HT1080 (cell line): ENCODE results near the genes OR1Q1 and STRBP.

GRCh38 chr9:121325299-121325875 lies 44.7 kb downstream of the STOM start:
RAMPAGE:
- cytosol, long total RNA, result no peak
- long total RNA, result no peak
- nucleus, long total RNA, result no peak

DNA sequence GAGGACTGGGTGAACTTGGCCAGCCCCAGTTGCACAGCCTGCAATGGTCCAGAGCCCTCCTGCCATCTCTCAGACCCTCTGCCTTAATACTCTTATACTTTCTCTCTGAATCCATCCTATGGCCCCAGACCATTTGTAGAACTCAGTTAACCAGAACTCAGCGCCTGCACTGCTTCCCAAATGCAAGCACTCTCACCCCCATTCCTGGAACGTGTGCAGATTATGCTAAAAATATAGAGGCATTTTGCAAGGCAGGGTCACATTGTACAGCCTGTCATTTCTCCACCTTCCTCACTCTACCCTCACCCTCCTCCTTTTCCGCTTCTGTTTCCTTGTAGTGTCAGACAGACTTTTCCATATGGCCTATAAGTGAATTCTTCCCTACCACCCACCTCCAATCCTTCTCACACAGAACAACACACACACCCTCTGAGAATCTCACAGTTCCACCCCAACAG lies 25.4 kb downstream of the GGTA1 start:
RAMPAGE:
- cytosol, long total RNA, result no peak
- long total RNA, result no peak
- nucleus, long total RNA, result no peak

RAMPAGE:
- cytosol, long total RNA, result no peak
- long total RNA, result no peak
- nucleus, long total RNA, result no peak
Observed at GRCh38 chr9:121601079-121601613, 50.3 kb upstream of the DAB2IP start.

RAMPAGE:
- cytosol, long total RNA, result no peak
- long total RNA, result no peak
- nucleus, long total RNA, result no peak
Observed at GRCh38 chr9:121625420-121626139, 25.9 kb upstream of the DAB2IP start.

RAMPAGE:
- cytosol, long total RNA, result no peak
- long total RNA, result no peak
- nucleus, long total RNA, result no peak
Observed at GRCh38 chr9:121662559-121663350, 11.3 kb downstream of the DAB2IP start.

GRCh38 chr9:121737320-121738147 lies 86.1 kb downstream of the DAB2IP start:
RAMPAGE:
- cytosol, long total RNA, result no peak
- long total RNA, result no peak
- nucleus, long total RNA, result no peak

DNA sequence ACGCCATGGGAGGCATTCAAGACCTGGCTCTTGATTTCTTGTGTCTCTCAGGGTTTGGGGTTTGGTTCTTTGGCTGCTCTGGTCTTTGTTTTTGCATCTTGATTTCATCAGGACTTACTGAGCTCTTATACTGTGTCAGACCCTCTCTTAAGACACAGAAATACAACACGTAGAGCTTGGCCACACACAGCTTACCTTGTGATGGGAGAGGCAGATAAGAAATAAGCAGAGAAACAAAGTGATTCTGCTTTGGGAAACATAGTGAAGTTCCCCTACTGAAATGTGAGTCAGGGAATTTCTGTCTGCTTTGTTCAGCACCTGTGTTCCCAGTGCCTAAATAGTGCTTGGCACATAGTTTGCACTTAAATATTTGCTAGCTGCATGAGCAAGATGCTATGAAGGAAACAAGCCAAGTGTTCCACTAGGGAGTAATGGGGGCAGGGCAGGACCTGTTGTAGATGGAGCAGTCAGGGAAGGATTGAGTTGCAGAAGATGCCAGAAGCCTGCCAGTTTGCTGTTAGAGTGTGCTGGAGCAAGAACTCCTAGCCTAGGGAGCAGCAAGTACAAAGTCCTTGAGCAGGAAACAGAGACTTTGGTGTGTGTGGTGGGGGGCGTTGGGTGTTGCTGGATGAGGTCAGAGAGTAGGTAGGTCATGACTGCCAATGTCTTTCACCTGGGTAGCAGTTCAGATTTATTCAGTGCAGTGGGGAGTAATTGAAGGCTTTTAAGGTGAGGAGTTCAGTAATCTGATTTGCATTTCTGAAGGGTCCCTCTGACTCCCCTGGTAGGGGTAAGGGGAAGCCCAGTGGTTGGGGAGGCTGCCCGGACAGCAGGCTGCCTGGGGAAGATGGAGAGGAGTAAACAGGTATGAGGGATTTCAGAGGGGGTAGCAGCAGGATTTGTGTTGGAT lies 87.5 kb downstream of the DAB2IP start:
RAMPAGE:
- cytosol, long total RNA, result no peak
- long total RNA, result no peak
- nucleus, long total RNA, result no peak

DNA sequence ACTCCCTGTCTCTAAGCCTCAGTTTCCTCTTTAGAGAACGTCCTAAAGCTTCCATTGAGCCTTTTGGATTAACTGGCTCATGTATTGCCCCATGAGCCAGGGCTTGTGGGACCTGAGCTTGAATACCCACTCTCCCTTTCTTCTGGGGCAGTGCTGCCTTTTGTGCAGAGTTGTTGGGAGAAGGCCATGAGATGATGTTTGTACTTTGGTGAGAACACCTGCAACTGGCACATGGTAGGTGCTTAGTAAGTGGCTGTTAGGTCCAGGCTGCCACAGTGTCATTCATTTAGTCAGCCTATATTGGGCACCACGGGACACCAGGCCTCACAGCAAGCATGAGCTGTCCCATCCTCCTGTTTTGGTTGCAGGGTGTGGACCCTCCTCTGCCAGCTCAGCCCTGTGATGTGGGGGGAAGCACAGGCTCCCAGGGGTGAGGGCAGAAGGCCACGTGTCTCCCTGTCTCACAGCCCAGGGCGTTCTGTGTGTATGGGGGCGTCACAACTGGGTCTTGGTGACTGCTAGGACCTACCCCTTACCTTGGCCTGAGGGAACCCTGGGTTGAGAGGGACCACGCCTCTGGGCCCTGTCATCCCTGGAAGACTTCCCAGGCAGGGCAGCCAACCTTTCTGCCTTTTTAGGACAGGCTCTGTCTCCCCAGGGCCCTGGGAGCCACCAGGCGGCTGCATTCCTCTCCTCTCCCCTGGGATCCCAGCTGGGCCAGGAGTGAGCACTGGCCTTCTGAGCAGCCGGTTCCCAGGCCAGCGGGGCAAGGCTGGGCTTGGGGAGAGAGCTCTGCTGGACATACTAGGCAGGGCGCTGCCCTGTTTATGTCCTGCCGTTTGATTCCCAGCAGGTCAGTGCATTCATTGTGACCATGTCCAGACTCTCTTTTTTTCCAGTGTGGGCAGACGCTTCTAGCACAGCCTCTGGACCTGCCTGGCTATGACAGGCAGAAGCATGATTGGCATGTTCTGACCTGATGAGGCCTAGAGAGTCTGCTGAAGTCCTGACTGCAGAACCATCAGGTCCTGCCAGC lies 97.3 kb downstream of the DAB2IP start:
RAMPAGE:
- cytosol, long total RNA, result no peak
- long total RNA, result no peak
- nucleus, long total RNA, result no peak

GRCh38 chr9:121945015-121945225 lies 148.2 kb downstream of the TTLL11 start:
RAMPAGE:
- cytosol, long total RNA, result no peak
- long total RNA, result no peak
- nucleus, long total RNA, result no peak

DNA sequence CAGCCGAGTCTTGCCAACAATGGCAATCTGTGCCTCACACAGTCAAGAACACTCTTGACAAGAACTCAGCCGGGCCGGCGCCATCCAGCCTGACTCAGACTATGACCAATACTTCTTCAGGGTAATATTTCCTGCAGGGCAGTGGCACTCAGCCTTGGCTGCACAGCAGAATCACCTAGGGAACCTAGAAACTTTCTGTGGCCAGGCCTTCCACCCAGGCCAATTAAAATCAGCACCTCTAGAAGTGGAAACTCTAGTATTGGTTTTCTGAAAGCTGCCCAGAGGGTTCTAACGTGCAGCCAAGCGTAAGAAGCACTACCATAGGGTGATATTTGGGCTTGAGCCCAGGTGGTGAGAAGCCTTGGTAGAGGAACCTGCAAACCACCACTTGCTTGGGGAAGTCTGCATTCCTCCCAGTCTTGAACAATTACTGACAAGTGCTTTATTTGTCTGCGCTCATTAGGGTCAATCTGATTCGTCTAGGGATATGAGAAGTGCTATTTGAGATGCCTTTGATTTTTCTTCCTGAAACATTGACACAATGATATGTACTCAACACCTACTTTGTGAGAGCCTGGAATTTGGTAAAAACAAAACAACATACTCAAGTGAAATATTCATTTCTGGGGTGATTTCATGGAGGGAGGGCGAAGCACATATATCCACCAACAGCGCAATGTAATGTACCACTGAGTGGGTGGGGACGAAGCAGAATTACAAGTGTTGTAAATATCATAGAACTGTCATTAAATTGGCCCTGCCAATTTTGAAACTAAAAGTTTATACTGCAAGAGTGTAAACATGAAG lies 120.4 kb downstream of the TTLL11 start:
RAMPAGE:
- cytosol, long total RNA, result no peak
- long total RNA, result no peak
- nucleus, long total RNA, result no peak

RAMPAGE:
- cytosol, long total RNA, result no peak
- long total RNA, result no peak
- nucleus, long total RNA, result no peak
Observed at GRCh38 chr9:122126112-122126804, 33.1 kb upstream of the TTLL11 start.

DNA sequence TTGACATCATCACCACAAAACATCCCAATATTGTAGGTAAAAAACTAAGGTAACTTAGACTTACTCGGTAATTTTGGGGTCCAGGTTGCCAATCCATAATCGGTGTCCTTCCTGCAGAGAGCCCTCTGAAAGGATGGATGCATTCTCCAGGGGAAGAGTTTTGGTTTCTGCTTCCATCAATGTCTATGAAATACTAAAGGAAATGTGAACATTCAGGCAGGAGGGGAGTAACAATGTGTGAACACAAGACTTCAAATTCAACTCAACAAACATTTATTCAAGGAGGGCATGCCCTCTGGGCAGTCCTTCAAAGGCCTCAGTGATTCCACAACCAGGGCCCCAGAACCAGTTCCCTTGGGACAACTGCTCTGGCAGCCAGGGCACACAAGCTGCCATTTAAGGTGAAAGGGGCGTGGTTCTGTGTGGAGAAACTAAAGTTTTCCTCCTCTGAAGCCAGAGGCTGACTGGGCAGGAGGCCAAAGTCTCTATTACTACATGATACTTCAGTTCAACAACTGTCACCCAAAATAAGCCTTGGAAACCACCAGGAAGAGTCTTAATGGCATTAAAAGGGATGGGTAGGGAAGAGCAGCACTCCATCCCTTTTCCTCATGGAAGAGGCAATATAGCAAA lies 3.2 kb downstream of the RBM18 start:
RAMPAGE:
- cytosol, long total RNA, result no peak
- long total RNA, result no peak
- nucleus, long total RNA, result no peak

RAMPAGE:
- cytosol, long total RNA, result no peak
- long total RNA, result no peak
- nucleus, long total RNA, result no peak
Observed at GRCh38 chr9:122265572-122265870, 839 bp downstream of the MRRF start.

GRCh38 chr9:122291488-122292078 lies 26.9 kb downstream of the MRRF start:
RAMPAGE:
- cytosol, long total RNA, result no peak
- long total RNA, result no peak
- nucleus, long total RNA, result no peak

DNA sequence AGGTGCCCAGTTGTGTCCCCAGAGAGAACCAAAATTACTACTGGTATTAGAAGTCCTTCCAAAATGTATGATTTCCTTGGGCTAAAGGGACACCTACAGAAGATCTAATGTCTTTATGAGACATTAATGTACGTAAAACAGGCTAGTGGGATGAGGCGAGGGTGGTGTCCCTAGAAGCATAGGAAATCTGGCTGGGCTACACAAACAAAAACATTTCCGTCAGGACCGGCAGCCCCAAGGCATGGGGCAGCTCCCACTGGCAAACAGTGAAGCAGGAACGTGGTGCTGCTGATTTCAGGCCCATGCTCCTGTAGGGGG lies 42.2 kb downstream of the MRRF start:
RAMPAGE:
- cytosol, long total RNA, result no peak
- long total RNA, result no peak
- nucleus, long total RNA, result no peak

RAMPAGE:
- cytosol, long total RNA, result no peak
- long total RNA, result no peak
- nucleus, long total RNA, result no peak
Observed at GRCh38 chr9:122614379-122615018, at the start of gene OR1Q1. Gene OR1Q1, plus strand, starts transcription at chr9:122614738.

DNA sequence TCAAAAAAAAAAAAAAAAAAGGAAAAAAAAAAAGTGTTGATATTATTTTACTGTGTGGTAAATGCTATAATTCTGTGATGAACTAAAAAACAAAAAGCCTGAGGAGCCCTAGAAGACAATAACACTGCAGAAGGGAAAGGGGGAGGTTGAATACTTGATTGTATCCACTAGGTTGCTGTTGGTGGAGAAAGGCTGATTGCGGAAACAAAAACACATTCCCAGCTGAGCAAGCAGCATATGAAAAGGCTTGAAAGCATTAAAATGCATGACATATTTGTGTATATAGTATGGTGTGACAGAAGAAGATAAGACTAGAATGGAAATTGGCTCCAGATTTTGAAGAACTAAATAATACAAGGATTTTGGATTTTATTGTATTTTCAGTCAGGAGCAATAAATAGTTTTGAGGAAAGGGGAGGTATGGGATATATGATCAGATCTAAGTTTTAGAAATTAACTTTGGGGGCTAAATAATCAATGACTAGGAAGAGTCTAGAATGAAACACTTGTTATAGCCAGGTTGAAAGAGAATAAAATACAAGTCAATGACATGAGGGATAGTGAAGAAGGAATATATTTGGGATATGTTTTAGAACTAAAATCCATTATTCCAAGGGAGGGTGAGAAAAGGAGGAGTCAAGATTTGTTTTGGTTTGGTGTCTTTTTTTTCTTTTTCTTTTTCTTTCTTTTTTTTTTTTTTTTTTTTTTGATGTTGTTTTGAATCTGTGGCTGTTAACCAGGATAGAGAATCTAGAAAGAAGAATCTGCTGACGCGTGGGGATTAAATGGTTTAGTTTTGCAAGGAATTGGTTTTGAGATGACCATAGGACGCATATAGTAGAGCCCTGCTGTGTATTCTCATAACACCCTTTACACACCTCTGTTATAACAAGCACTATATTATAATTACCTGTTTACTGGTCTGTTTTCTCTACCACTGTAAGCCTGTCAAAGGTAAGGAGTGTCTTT lies 9.2 kb downstream of the RABGAP1 start:
RAMPAGE:
- cytosol, long total RNA, result no peak
- long total RNA, result no peak
- nucleus, long total RNA, result no peak

DNA sequence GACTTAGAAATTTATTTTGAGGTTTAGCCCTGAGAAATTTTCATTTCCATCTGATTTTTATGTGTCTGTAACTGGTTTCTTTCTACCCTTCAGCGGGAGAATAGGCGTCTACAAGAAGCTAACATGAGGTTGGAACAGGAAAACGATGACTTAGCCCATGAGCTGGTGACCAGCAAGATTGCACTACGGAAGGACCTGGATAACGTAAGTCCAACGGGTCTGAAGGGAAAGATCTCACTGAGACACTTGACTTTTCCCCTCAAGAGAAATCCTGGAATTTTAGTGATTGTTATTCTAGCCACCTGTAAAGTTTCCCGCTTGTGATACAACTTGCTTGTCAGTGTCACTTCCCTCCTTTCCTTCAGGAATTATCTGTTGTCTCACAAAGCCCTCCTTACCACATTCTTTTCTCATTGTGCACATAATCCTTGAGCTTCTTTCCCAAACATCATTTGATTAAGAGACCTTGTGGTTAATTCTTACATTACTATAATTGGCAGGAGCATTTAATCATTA lies 56.8 kb downstream of the GPR21 start:
RAMPAGE:
- cytosol, long total RNA, result no peak
- long total RNA, result no peak
- nucleus, long total RNA, result no peak

DNA sequence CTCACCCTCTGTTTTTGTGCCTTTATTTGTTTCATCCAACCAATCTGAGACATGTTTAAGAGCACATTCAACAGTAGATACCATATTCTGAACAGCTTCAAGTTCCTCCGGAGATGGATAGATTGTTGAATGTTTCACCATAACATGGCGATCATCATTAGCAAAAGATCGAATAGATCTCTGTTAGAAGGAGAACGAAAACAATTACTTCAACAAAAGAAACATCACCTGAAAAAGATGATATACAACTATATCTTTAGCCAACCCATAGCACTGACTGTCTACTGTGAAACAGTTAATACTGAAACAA lies 89.4 kb downstream of the STRBP start:
RAMPAGE:
- cytosol, long total RNA, result no peak
- long total RNA, result no peak
- nucleus, long total RNA, result no peak

DNA sequence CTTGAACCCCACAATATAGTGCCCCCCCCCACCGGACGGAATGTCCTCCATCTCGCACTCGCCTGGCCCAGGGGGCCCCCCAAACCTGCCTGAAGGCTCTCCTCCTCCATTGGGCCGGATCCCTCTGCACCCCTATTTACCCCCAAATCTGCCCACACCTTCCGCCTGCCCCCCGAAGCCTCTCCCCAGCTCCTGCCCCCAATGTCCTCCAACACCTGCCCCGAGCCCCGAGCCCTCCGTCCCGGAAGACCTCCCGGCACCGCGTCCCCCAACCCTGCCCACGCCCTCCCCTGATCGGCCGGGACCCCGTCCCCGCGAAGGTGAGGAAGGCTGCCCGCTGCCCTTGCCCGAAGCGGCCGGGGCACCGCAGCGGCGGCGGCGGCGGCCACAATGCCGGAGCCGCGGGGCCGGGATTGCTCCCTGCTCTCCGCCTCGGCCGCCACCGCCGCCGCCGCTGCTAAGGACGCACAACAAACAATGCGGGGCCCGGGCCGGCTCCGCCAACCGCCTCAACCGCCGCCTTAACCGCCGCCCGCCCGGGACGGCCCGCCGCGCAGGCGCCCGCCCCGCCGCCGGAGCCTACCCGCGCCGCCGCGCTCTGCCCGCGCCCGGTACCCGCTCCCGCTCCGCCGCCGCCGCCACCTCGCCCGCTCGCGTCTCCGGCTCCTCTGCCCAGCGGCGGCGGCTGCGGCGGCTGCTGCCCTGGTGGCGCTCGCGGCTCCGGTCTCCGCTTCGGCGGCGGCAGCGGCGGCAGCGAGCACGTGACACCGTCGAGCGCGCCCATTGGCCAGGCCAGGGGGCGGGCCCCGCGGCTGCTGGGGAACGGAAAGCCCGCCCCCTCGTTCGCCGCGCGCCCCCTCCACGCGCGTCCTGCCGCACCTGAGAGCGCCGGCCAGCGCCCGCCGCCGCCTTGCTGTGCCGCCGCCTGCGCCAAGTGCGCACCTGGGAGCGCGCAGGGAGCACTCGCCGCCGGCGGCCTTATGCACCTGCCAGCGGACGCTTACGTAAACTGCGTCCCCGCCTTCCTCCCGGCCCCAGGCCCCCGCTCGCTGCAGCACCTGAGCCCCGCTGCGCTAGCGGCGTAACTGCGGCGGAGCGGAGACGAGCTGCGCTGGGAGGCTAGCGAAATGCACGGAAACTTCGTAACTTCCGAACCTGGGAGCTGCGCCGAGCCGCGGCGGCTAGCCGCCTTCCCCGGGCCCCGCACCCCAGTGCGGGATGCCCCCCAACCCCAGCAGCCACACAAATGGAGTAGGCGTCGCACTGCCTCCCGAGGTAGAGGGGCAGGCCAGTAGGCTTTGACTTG lies at the start of gene STRBP:
TSS of gene STRBP (minus strand) at position 734 of the 1,306 bp plus-strand sequence.
RAMPAGE:
- cytosol, long total RNA, result no peak
- long total RNA, result no peak
- nucleus, long total RNA, result no peak